Thyroid gland (tissue), 7 donors: ENCODE measurements around a stretch of chr13.

DNA sequence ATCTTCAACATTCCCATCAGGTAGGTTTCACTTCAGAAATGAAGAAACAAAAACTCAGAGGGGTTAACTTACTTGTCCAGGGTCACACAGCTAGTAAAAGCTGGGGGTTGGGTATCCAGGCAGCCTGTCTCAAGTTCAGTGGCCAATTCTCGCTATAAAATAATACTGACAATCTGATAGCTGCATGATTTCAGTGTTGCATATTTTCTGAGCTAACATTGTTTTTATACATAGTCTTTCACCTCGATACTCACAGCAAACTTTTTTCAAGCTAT lies 664.8 kb upstream of the SLC10A2 start:
- PRO-cap, 2 experiments, result no peak in any of the 2 experiments
- RAMPAGE, long total RNA, 5 experiments, result no peak in any of the 5 experiments

DNA sequence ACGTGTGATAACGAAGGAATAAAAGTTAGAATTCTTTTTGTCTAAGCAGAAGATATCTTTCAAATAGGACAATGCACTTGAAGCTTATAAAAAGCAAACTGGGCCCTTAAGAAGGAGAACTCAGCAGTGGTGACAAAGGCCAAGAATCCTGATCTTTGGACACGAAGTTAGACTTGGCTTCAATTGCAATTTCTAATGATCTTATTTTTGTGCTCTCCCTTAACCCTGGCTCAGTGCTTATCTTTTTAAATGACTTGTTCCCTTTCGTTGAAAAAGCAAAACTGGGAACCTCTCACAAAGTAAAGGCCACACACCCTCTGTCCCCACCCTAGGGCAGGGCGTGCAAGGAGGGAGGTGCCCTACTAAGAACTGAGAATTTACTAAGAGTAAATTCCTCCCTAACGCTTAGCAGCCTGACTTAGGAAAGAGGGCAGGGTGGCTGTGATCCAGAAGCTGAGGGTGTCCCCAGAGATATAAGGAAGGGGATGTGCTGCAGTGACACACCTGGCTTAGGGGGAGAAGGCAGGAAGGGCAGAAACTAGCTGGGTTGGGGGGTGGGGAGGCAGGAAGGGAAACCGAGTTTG lies 435.3 kb downstream of the EFNB2 start:
- PRO-cap, 2 experiments, result no peak in any of the 2 experiments
- RAMPAGE, long total RNA, 5 experiments, result no peak in any of the 5 experiments

- PRO-cap, 2 experiments, result peak in 1 of 2 experiments; most common minus-strand start chr13:106532781 (in 1)
- RAMPAGE, long total RNA, 5 experiments, result no peak in any of the 5 experiments
Measured at GRCh38 chr13:106532656-106532918, 2.9 kb downstream of the EFNB2 start.

DNA sequence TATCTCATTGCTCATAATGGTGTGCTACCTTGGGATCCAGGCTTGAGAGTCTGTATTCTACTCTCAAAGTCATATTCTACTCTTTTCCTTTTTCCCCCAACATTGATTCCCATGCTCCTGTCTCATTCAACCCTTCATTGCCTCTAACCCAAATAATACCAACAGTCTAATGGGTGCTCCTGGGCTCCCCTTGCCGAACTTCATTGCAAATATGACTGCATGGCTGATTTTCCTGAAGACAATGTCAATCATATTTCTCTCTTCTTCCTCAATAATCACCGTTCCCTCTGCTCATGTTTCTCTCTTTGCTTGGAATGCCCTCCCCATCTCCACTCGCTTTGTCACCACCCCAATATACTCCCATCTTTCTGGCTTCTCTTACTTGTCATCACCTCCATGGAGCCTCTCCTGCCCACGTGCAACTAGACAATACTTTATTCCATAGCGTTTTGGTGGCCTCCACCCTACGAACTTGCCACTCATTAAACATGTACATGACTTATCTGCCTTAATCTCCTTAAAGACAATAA lies 147.6 kb downstream of the NALF1 start:
- PRO-cap, 2 experiments, result no peak in any of the 2 experiments
- RAMPAGE, long total RNA, 5 experiments, result no peak in any of the 5 experiments

- PRO-cap, 2 experiments, result no peak in any of the 2 experiments
- RAMPAGE, long total RNA, 5 experiments, result no peak in any of the 5 experiments
Measured at GRCh38 chr13:108210030-108210601, 5.2 kb downstream of the LIG4 start.

DNA sequence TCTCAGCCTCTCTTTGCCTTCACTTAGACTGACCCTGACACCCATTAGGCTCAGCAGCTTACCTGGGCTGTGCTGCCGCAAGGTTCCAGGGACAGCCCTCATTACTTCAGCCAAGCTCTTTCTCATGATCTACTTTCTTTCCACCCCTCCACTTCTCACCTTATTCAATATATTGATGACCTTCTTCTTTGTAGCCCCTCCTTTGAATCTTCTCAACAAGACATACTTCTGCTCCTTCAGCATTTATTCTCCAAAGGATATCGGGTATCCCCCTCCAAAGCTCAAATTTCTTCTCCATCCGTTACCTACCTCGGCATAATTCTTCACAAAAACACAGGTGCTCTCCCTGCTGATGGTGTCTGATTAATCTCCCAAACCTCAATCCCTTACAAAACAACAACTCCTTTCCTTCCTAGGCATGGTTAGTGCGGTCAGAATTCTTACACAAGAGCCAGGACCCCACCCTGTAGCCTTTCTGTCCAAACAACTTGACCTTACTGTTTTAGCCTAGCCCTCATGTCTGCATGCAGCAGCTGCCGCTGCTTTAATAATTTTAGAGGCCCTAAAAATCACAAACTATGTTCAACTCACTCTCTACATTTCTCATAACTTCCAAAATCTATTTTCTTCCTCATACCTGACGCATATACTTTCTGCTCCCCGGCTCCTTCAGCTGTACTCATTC lies 517.6 kb downstream of the IRS2 start:
- PRO-cap, 2 experiments, result no peak in any of the 2 experiments
- RAMPAGE, long total RNA, 5 experiments, result no peak in any of the 5 experiments

DNA sequence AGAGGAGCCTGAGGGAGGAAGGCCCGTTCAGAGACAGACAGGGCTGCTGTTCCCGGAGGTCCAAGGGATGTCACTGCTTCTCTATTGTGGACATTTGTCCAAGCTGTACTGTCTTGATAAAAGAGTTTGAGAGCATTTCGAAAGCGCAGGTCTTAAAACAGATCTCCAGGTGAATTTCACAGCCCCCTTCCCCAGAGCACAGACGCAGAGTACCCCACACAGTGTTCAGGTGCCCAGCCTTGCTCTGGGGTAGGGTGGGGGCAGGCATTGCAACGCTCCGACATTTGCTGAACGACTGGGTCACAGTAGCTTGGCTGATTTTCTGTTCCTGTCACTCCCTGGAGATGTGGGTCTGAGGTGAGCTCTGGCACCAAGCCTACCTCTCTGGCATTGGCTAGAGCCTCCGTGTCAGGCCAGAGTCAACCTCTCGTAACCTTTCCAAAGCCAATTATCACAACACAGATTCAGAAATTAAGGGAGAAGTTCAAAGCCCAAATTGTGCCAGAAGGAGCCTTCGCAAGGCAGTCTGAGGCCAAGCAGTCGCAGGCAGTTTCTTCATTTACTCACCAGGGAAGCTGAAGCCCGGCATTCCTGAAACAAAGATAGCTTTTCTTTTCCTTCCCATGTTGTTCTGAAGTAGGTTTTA lies 117.2 kb downstream of the IRS2 start:
- PRO-cap, 2 experiments, result no peak in any of the 2 experiments
- RAMPAGE, long total RNA, 5 experiments, result no peak in any of the 5 experiments

DNA sequence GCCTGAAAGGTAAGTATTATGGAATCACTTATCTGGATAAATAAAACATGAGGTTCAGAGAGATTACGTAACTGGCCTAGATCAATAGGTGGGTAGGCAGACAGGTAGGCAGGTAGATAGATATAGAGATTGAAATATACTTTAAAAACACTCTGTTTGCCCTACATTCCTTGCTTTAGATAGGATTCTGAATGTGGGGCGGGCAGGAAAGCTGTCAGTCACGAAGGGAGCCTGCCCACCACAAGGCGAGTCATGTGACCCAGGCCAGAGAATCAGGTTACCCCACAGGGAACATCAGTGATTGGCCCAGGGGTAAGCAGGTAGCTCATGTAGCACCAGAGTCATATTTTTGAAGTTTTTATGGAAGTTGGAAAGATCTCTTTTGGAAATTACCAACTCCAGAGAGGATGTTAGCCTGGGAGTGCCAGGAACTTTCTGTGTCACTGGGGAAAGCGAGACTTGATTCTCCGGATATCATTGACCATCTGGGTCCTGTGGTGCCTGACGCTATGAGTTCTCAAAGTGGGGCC lies 60.4 kb downstream of the IRS2 start:
- PRO-cap, 2 experiments, result no peak in any of the 2 experiments
- RAMPAGE, long total RNA, 5 experiments, result no peak in any of the 5 experiments

DNA sequence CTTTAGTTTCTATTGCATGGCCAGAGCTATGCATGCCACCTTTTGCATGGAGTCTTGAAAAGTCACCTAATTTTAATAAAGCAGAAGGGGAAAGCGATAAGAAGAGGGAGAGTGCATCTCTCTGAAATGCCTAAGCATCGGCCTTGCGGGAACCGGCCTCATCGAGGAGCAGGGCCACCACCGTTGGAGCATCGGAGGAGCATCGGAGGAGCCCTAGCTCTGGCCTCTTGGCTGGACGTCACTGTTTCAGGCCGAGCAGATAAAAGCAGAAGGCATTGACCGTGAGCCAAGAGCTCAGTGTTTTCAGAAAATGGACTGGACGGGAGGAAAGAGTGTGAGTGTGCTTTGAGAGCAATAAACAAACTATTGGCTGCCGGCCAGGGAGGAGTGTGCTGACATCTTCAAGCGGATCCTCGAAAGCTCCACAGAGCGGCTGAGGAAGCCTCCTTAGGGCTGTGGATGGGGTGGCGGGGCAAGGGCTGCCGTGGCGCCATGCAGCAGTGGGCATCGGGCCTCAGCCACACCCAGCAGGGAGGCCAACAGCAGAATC lies 41.9 kb downstream of the IRS2 start:
- PRO-cap, 2 experiments, result no peak in any of the 2 experiments
- RAMPAGE, long total RNA, 5 experiments, result no peak in any of the 5 experiments

DNA sequence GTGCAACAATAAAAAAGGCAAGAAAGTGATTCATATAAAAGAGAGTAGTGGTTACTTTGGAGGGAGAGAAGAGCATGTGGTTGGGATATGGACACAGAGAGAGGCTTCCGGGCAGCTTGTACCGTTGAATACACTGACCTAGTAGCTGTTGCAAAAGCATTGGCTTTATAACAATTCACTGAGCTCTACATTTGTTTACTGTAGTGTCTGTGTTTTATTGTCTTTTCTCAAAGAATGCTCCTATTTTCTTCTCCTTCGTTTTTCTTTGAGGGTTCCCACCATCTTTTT lies 29.7 kb upstream of the IRS2 start:
- PRO-cap, 2 experiments, result no peak in any of the 2 experiments
- RAMPAGE, long total RNA, 5 experiments, result no peak in any of the 5 experiments

DNA sequence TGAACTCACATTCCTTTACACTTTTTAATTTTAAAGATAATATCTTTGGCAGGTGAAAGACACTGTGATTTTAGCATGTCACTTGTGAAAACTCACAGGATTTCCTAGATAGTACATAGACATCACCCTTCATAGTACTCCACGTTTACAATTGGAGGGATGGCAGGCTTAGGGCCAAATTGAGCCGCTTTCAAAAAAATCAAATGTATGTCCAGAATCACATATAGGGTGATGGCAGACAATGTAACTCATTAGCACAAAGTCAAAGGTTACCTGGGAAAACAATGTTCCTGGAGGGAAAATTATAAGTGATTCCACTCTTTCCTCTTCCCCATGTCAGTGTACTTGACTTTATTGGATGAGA lies 112.2 kb upstream of the IRS2 start:
- PRO-cap, 2 experiments, result no peak in any of the 2 experiments
- RAMPAGE, long total RNA, 5 experiments, result no peak in any of the 5 experiments

DNA sequence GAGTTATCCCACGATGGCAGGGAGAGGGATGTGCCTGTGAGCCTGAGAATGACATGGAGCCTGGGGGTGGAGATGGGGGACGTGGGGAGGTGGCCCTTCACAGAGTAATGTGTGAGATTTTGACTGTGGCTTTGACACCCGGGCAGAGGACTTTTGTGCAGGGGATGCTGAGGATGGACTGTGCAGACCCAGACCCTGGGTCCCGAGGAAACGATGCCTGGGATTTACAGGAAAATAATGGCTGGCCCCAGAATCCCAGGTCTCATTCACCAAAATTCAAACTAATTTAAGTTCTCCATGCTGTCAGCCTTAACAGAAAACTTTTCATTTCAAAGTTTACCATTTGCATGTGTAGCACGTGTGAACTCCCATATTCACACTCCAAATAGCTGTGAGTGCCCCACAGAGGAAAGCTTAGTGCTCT lies 215.9 kb upstream of the IRS2 start:
- PRO-cap, 2 experiments, result no peak in any of the 2 experiments
- RAMPAGE, long total RNA, 5 experiments, result no peak in any of the 5 experiments

DNA sequence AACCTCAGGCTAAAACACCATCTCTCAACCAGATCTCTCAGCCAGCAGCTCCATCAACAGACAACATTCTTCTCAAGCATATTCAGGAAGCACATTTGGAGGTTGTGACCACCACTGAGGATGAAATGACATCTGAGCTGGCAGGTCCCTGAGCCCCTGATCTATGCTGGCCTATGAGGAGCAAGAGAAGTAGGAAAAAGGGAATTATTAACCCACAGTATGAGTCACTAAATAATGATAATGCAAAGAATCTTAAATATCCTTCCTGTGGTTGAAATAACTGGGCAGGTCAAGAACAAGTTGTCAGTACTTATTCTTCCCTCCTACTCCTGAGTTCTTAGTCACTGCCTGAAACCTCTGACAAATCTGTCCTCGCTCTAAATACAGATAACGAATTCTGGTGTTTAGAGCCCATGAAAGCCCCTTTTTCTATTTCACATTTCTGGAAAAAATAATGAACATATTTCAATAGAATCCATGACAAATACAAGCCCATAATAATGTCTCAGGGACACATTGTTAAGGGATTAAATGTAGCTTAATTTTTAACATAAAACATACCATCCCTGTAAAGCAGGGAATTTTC lies 225.8 kb upstream of the IRS2 start:
- PRO-cap, 2 experiments, result no peak in any of the 2 experiments
- RAMPAGE, long total RNA, 5 experiments, result no peak in any of the 5 experiments

GRCh38 chr13:110109676-110110490 lies 197.1 kb downstream of the COL4A1 start:
- PRO-cap, 2 experiments, result peak in 1 of 2 experiments; most common minus-strand start chr13:110109984 (in 1)
- RAMPAGE, long total RNA, 5 experiments, result no peak in any of the 5 experiments

DNA sequence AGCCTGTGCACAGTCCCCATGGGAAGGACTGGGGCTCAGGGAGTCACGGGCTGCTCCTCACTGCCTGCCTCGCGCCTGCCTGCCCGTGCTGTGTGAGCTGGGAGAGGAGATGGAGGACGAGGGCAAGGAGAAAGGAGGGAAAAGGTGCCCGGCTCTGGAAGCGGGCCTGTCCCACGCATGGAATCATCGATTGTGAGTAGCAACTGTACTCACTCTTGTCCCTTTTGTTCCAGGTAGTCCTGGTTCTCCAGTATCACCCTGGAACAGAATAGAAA lies 93.5 kb downstream of the COL4A1 start:
- PRO-cap, 2 experiments, result no peak in any of the 2 experiments
- RAMPAGE, long total RNA, 5 experiments, result no peak in any of the 5 experiments

GRCh38 chr13:110233099-110233908 lies 73.7 kb downstream of the COL4A1 start:
- PRO-cap, 2 experiments, result no peak in any of the 2 experiments
- RAMPAGE, long total RNA, 5 experiments, result no peak in any of the 5 experiments

DNA sequence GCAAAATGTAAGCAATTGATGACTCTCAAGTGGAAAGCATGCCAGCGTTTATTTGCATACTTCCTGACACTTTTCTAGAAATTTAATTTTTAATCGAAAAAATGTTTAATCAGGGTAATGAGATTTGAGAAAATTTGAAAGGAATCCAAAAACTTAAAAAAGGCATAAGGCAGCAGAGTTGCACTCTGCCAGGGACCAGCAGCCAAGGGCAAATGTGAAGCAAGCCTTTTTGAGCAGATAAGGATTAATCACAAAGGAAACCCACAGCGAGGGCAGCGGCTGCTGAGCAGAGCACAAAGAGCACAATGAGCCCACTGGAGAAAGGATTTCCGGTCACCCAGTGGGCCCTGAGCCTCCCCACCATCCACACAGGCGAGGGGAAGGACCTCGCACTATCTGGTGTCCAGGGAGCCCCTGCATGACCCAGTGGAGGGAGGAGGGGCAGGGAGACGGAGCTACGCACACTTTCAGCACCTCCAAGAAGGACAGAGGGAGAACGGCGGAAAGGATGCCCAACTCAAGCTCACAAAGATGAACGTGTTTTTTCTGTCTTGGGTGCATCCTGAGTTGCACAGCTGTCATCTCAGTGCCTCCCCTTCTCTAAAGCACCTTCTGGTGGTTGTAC lies 40.0 kb downstream of the COL4A1 start:
- PRO-cap, 2 experiments, result peak in 1 of 2 experiments; most common plus-strand start position 426 of the sequence (in 1); most common minus-strand start position 394 of the sequence (in 1)
- RAMPAGE, long total RNA, 5 experiments, result no peak in any of the 5 experiments

DNA sequence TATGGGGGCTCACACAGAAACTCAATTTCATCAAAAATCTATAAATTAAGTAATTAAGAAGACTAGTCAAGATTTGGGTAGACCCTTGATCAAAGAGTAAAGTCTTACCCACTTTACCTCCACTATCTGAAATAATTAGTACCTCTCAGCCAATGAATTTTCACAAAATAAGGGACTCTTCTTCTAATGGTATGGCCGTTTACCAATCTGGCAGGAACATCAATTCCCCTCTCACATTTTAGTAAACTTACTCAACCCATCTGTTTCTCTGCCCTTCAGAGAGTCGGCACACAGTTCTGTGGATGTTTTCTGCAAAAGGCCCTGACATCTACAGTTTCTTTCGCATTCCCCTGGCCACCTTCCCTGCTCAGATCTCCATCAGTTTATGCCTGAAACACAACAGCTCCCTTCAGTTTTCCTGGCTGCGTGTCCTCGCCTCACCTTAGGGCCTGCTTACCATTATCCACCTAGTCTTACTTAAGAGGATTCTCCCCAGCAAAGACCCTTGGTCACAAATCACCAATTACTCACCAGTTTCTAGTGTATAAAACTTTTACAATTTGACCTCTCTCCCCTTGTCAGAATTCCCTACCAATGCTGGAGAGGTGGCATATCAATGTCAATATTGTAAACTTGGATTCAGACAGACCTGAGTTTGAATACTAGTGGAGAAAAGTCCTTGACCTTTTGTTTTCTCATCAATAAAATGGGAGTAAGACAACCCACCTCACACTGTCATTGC lies 25.2 kb downstream of the COL4A1 start:
- PRO-cap, 2 experiments, result no peak in any of the 2 experiments
- RAMPAGE, long total RNA, 5 experiments, result no peak in any of the 5 experiments

GRCh38 chr13:110316794-110317448 lies 9.8 kb downstream of the COL4A2 start:
- PRO-cap, 2 experiments, result no peak in any of the 2 experiments
- RAMPAGE, long total RNA, 5 experiments, result no peak in any of the 5 experiments

DNA sequence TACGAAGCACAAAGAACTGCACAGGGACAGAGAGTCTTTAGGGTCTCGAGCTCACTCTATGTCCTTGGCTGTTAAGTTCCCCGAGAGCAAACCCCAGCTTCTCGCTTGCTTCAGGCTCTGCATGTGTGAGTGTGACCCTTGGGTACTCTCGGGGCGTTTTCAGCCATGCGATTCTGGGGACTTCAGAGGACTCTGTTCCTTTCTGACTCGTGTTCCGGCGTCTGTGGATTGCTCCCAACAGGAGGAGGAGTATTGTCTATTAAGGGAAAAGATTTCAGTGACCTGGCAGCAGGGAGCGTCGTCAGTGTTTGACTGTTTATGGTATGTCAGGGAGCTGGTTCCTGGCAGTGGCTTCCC lies 33.6 kb downstream of the COL4A2 start:
- PRO-cap, 2 experiments, result peak in 2 of 2 experiments; most common minus-strand start position 225 of the sequence (in 2)
- RAMPAGE, long total RNA, 5 experiments, result no peak in any of the 5 experiments